Anterior vena cava (tissue), 1 donor: ENCODE measurements around the gene NANP.

GRCh38 chr20:25006350-25006920 is 13.9 kb upstream of the APMAP start:
- PRO-cap = no peak

- PRO-cap = no peak
Observed at GRCh38 chr20:25019596-25020235, 27.2 kb upstream of the APMAP start.

- PRO-cap = no peak
Observed at GRCh38 chr20:25065009-25065526, 7.1 kb upstream of the ACSS1 start.

DNA sequence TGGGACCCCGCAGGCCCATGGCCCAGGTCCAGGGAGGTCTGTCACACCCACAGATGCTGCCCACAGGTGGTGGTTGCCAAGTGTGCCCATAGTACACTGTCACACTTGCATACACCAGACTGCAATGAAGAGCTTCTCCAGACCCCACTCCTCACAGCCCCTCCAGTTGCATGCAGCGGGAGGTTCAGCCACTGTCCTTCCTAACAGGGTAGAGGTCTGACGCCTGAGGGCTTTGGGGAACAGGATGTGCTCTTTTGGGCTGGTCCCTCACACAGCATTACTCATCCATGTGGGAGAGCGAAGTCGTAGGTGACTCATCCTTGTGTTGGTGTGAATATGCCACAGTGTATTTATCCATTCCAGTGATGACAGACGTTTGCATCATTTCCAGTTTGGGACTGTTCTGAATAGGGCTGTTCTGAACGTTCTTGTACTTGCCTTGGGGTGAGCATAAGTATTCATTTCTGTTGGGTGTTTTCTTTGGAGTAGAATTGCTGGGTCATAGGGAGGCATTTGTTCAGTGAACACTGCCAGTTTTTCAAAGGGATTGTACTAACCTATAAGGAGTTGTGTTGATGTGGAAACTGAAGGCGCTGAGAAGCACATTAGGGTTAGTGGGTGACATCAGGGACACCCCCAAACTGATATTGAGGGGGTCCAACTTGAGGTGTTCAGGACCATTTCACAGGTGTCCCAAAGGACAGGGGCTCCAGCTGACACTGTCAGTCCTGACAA is 10.1 kb upstream of the PYGB start:
- PRO-cap = unidirectional peak, minus-strand start at position 202 of the sequence

- PRO-cap = no peak
Observed at GRCh38 chr20:25247049-25247875, 623 bp upstream of the PYGB start.

- PRO-cap = no peak
Observed at GRCh38 chr20:25384510-25384931, 6.1 kb downstream of the ABHD12 start.

DNA sequence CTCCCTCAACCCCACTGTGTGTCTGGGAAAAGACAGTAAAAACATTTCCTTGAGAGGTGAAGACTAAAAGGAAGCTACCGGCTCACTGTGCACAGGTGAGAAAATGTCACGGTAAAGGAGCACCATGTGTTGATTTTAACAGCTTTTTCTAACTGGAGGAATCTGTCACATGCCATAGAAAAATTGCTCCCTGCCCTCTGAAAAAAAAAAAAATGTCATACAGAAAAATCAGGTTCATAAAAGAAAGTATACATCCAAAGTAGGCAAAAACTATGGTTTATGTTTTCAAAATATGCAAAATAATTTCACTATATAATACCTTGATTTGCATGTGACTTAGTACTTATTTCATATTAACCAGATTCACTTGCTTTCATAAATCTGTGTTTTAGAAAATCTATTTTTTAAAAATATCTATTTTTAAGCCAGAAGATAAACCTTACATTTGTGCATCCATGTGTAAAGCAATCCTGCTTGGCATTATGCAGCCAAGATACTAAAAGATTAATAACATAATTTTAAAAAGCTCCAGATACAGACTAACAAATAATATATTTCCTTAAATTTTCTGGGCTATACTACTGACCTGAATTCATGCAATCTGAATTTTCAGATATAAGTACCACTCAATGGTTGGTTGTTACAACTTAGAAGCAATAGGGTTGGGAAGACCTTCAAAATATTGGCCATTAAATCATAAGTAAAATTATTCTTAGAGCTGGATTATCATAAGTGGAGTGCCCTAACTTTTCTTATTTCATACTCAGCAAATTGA is 8.5 kb downstream of the NANP start:
- PRO-cap = no peak

- PRO-cap = unidirectional peak, minus-strand start at chr20:25623498; bidirectional peak, plus-strand start at chr20:25624097, minus-strand start at chr20:25624012
Observed at GRCh38 chr20:25623367-25624343, at the start of gene NANP. TSS of gene NANP (minus strand) at chr20:25624014.

DNA sequence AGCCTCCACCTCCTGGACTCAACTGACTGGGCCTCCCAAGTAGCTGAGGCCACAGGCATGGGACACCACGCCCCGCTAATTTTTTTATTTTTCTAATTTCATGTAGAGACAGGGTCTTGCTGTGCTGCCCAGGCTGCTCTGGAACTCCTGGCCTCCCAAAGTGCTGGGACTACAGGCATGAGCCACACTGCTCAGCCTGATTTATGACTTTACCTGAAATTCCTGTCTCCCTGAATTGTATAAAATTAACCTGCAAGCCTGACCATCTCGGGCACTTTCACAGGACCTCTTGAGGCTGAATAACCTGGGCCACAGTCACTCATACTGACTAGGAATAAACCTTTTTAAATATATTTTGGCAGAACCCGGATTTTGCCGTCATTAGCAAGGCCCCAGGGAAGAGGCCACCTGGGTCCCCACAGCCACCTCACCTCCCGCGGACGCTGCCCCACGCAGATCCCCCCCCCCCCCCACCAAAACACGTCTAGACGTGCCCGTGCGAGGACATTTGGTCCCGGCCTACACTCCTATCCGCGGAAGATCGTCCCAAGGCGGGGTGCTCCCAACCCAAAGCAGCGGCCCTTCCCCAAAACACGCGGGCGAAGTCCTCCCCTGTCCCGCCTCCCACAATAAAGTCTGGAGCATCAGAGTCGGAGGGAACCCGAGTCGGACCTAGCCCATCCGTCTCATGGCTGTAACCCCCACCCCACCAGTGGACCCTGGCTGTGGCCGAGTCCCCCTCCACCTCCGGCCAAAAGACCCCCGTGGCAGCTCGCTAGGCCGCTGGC is 829 bp downstream of the ZNF337 start:
- PRO-cap = no peak

GRCh38 chr20:25987188-25987864 is 290.7 kb upstream of the ZNF337 start:
- PRO-cap = no peak

GRCh38 chr20:26009348-26009979 is 312.8 kb upstream of the ZNF337 start:
- PRO-cap = unidirectional peak, plus-strand start at chr20:26009807; unidirectional peak, plus-strand start at chr20:26009876

DNA sequence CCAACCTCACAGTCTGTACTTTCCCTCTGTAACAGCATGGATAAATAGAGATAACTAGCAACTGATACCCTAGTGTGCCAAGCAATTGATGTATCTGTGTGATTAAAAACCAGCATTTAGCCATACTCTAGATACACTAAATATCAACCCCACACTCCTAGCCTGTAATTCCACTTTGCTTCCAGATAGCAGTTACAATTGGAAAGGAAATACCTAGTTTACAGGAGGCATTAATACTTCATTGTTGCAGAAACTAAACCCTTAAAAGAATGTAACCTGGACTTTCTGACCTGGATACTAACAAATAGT is 556.1 kb upstream of the ZNF337 start:
- PRO-cap = no peak

- PRO-cap = no peak
Observed at GRCh38 chr20:29689271-29690028, 1568.0 kb upstream of the DEFB115 start.

DNA sequence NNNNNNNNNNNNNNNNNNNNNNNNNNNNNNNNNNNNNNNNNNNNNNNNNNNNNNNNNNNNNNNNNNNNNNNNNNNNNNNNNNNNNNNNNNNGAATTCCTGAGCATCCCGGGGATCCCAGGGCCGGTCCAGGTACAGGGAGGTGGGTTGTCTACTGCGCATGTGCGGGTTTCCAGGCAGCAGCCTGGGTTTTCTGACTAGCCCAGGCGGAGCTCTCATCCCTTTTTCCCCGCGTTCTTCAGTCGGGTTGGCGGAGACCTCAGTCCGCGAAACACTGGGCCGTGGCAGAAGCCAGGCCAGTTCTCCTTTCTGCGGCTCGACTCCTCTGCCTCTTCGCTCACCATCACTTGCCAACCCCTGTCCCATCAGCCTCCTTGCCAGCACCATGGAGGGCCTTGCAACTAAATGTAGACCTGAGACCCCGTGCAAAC is 445.6 kb upstream of the DEFB115 start:
- PRO-cap = no peak

DNA sequence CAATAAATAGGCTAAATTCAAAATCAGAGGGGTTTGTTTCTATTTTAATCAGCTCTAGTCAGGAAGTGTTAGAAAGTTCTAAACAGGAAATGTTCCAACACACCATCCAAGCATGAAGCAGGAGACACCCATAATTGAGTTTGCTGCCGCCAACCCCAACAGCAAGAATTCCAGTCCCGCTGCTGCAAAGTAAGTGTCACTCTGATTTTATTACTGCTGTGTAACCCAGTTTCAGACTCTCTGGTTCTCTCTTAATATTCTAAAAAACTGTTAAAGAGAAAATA is 431.8 kb upstream of the DEFB115 start:
- PRO-cap = no peak

GRCh38 chr20:31633331-31633728 is 4.4 kb upstream of the COX4I2 start:
- PRO-cap = no peak

GRCh38 chr20:31667878-31668361 is 30.2 kb downstream of the COX4I2 start:
- PRO-cap = no peak

- PRO-cap = no peak
Observed at GRCh38 chr20:31678121-31679314, 40.8 kb downstream of the COX4I2 start.

- PRO-cap = no peak
Observed at GRCh38 chr20:31711638-31712496, 10.8 kb downstream of the BCL2L1 start.

- PRO-cap = no peak
Observed at GRCh38 chr20:31720606-31720837, 2.1 kb downstream of the BCL2L1 start.